ENCODE measurements around the genes MFSD10 and NOP14.

DNA sequence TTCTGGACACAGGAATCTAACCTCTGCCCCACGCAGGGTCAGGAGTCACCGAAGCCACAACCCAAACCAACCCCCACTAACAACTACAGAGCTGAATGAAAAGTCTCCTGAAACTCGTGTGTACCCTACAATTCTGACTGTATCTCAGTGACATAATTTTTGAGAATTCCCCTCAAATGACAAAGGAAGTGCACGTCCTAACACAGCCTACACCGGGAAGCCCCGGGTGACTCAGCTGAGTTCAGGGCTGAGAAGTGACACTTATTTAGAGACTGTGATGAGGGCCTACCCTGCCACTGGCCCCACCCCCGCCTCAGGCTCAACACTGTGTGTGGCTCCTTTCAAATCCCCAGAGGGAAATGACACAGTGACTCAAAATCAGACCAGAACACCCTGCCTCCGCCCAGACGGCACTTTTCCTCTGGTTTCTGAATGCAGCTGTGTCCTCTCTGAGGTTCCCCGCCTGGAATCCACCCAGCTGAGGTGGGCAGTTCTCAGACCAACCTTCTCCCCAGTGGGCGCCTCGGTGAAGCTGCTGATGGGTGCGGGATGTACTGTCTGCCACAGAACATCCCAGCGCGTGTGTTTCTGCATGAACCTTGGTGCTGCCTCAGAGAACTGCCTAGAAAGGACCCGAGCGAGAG, 9.9 kb downstream of the TNIP2 start:
- RRBS: no CpG with 5 or more reads among the region's 17 CpGs

GRCh38 chr4:2760702-2761502, 4.8 kb upstream of the TNIP2 start:
- RRBS: no CpG with 5 or more reads among the region's 16 CpGs

DNA sequence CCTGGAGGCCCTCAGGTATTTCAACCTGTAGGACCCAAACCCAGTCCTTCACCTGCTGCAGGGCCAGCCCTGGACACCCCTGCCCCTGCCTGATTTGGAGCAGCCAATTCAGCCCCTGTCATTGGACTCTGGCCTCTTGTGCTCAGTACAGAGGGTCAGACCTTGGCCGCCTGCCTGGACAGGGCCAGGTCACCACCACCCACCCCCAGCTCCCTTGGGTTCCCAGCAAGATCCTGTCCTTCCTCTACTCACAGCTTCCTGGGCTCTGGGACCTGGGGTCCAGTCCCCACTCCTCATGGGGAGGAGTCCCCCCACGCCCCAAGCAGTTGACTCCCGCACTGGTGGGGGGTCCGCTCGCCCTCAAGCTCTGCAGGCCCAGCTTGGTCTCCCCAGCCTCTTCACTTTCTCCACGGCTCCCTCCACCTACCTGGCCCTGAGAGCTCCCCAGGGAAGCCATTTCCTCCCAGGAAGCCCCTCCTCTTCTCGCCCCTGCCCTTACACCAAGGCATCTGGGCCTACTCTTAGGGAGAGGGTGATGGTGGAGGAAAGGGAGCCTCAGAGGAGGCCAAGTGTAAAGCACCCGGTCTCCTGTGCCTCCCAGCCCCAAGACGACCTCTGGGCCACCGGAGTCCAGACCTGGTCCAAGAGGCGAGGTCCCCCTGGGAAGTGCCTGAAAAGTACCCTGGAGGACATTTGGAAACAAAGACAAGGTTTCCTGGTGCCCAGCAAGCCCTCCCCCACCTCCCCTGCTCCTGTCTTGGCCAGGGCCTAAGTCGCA, 816 bp upstream of the SH3BP2 start:
- RRBS: 67% methylated on average over 3 of the region's 12 CpGs

DNA sequence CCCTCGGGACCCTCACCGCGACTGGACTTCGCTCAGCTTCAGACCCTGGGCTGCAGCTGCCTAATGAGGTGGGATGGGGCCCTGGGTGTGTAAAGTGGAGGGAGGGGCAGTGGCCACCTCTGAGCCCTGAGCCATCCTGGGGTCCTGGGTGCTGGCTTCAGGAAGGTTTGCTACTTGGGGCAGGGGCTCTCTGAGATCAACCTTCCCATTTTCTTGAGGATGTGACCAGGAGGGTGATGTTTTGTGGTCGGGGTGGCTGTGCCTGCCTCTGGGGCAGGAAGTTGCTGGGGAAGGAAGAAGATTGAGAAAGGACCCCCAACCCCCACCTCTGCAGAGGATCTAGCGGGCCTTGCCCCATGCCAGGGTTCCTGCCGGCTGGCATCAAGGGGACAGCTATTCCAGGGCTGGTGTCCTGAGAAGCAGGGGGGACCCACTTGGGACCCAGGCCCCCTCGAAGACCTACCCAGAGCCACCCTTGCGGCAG, 6.4 kb downstream of the SH3BP2 start:
- RRBS: no CpG with 5 or more reads among the region's 9 CpGs

GRCh38 chr4:2800103-2800764, 7.3 kb downstream of the SH3BP2 start:
- RRBS: 81% methylated on average over 3 of the region's 18 CpGs

DNA sequence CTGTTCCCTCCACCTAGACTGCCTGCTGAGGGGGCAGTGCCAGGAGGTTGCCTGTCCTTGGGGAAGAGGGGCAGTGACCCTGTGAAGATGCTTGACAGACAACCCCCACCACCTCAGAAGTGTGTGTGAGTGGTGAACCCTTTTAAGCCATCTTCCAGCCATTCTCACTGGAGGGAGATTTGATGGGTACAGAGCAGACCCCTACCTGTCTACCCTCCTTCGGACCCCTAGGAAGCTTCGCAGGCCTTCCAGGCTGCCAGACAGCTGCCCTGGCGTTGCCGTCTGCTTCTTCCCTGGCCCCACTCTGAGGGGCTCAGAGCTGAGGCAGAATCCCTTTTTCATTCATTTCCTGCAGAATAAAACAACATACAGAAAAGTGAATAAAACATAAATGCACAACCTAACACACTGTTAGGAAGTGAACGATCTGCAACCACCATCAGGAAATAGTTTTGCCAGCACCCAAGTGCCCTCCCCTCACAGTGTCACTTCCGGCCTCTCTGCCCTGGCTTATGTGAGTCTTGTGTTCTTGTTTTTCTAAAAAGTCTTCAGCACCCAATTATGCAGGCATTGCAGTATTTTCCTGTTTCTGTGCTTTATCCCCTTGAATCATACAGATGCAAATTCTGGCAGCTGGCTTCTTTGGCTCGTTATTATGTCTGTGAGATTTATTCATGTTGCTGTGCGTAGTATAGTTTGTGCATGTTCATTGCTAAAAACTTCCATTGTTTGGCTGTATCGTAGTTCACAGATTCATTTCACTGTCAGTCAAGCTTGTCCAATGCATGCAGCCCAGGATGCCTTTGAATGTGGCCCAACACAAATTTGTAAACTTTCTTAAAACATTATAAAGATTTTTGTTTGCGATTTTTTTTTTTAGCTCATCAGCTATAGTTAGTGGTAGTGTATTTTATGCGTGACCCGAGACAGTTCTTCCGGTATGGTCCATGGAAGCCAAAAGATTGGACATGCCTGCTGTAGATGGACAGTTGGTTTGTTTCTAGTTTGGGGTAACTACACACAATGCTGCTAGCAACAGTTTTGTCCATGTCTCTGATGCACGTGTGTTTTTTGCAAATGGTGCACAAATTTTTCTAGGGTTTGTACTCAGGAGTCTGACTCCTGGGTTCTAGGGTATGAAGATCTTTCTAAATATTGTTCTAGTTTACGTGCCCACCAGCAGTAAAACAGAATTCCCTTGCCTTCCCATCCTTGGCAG, 5.5 kb upstream of the ADD1 start:
- RRBS: no CpG with 5 or more reads among the region's 15 CpGs

DNA sequence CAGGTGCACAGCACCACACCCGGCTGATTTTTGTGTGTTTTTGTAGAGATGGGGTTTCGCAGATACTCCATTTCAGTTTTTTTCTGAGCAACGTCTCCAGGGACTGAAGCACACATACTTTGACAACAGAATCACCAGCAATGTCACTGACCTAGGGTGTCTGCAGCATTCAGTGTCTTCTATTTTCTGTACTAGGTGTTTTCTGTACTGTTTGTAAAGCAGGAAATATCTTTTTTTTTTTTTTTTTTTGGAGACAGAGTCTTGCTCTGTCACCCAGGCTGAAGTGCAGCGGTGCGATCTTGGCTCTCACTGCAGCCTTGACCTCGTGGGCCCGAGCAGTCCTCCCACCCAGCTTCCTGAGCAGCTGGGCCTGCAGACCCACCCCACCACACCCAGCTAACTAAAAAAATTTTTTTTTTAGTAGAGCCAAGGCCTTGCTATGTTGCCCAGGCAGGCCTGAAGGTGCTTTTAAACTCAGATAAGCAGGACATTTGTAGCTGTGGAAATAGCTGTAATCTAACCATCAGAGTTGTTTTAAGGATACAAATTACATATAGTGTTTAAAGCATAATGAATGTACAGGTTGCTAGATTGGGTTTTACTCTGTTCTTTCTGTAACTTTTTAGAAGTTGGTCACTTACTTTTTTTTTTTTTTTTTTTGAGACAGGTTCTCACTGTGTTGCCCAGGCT, 9.0 kb downstream of the ADD1 start:
- RRBS: no CpG with 5 or more reads among the region's 7 CpGs

GRCh38 chr4:2922636-2923038, 12.0 kb downstream of the MFSD10 start:
- RRBS: no CpG with 5 or more reads among the region's 4 CpGs

GRCh38 chr4:2934705-2935064, at the start of gene MFSD10:
TSS of gene MFSD10 (minus strand) at chr4:2934825.
- RRBS: 0% methylated on average over 12 of the region's 47 CpGs

DNA sequence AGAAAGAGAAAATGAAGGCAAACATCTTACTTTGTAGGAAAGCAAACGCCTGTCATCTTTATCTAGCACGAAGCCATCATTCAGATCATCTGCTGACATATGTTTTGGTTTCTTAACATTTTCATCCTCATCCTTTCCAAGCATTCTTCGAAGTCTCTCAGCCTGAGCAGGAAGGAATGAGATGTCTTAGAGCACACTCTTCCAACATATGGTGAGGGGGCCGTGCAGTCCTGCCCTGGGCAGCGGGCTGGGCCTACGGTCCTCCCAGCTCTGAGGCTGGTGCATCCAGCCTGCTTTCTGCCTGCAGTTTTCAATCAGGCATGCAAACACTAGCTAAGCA, 12.2 kb downstream of the NOP14 start:
- RRBS: no CpG with 5 or more reads among the region's 6 CpGs

DNA sequence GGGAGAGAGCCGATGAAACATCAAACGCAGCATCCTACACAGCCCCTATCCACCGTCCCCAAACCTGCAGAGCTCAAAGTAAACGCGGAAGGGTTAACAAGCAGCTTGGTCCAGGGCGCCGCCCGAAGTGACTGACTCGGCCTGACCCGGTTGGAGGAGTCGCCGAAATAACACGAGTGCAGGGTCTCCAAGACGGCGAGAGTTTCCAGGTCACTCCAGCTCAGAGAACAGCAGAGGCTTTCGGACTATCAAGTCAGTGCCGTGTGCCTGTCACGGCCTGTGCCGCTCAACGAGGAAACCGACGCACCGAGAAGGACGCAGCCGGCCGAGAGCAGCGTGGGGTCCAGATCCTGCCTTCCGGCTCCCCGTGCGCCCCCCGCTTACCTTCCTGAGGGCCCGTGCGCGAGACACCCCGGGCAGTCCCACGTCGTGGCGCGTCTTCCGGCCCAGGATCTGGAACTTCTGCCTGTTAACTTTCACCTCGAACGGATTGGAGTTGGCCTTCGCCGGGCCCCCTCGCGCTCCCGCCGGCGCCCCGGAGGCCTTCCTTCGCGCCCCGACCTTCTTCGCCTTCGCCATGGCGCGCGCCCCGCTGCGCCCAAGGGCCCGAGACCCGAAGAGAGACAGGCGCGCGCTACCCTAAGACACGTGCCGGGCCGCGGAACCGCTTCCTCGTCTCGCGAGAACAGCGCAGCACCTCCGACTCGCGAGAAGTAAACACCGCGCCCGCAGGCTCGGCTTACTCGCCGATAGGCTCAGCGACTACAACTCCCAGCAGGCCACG, at the start of gene NOP14:
NOP14 (minus strand) TSS at position 666 of the 784 bp plus-strand sequence.
- RRBS: 4% methylated on average over 23 of the region's 85 CpGs

- RRBS: no CpG with 5 or more reads among the region's 22 CpGs
Observed at GRCh38 chr4:3202850-3203861, 45.8 kb upstream of the MSANTD1 start.

DNA sequence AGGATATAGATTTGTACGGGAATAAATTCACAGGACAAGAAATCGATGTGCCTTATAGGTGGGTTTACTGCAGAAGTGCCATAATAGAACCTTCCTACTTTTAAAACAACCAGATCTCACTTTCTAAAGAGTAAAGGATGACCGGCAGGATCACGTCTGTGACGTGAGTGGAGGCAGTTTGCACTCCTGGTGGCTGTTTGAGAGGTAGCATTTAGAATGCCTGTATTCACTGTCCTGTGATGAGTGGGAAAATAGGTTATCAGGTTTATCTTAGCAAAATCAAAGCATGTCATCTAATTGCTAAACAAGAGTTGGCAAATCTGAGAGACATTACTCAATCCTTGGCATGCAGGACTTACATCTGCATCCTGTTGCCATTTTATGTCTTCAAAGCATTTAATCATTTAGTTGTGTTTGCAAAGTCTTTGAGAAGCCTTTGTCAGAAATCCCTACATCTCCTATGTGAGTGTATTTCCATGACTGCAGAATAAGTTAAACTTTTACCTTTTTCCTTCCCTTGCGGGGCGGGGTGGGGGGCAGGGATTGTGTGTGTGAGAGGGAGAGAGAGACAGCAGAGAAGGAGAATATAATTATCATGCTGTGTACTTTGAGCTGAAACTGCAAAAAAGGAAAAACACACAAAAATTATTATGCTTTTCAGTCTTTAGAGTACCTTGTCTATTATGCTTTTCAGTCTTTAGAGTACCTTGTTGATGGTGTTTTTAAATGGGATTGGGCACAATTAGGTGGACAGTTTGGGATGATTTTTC, 41.4 kb upstream of the MSANTD1 start:
- RRBS: no CpG with 5 or more reads among the region's 7 CpGs

DNA sequence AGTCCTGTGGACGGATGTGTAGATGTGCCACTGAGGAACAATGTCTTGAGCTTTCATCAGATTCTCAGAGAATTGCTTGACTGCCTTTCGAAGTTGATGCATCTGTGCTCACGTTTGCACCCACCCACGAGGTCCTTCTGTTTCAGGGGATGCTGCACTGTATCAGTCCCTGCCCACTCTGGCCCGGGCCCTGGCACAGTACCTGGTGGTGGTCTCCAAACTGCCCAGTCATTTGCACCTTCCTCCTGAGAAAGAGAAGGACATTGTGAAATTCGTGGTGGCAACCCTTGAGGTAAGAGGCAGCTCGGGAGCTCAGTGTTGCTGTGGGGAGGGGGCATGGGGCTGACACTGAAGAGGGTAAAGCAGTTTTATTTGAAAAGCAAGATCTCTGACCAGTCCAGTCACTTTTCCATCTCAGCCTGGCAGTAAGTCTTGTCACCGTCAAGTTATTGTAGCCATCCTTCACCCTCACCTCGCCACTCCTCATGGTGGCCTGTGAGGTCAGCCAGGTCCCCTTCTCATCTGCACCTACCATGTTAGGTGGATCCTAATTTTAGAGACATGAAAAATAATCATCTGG, 36.5 kb upstream of the MSANTD1 start:
- RRBS: no CpG with 5 or more reads among the region's 9 CpGs

- RRBS: 97% methylated on average over 5 of the region's 29 CpGs
Observed at GRCh38 chr4:3235047-3235932, 13.7 kb upstream of the MSANTD1 start.

GRCh38 chr4:3243310-3243912, 5.5 kb upstream of the MSANTD1 start:
- RRBS: no CpG with 5 or more reads among the region's 19 CpGs

DNA sequence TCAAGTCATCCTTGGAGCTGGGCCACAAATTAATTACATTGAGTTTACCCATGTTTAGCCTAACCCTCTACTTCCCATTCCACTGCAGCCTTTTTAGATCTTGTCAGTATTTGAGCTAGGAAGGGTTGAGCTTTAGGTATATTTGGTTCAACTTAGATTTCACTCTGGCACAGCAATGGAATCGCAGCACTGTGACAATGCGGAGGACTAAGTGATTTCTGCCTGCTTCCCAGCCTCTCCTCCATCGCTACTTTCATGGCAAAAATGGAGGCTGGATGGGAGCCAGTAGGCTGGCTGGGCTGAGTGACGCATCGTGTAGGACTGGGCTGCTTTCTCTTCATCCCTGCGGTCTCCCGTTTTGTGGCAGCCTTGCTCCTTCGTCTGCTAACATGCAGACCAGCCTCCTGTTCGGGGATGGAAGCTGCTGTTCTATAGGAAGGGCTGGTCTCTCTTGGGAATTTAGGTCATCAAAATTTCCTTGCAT, 15.9 kb upstream of the RGS12 start:
- RRBS: no CpG with 5 or more reads among the region's 9 CpGs

DNA sequence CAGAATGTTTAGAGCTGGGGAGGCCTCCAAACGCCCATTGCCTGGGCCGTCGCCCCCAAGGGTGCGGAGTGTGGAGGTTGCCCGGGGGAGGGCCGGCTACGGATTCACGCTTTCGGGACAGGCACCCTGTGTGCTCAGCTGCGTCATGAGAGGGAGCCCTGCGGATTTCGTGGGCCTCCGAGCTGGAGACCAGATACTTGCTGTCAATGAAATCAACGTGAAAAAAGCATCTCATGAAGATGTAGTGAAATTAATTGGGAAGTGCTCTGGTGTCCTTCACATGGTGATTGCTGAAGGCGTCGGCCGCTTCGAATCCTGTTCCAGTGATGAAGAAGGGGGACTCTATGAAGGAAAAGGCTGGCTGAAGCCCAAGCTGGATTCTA, 23.3 kb downstream of the RGS12 start:
- RRBS: no CpG with 5 or more reads among the region's 18 CpGs

- RRBS: no CpG with 5 or more reads among the region's 8 CpGs
Observed at GRCh38 chr4:3386059-3386548, 55.7 kb upstream of the HGFAC start.

- RRBS: 25% methylated on average over 6 of the region's 41 CpGs
Observed at GRCh38 chr4:3485017-3485948, 22.2 kb downstream of the DOK7 start.

Data from GM19240 (cell line).